GM19239 (cell line): ENCODE measurements around a stretch of chr6.

DNA sequence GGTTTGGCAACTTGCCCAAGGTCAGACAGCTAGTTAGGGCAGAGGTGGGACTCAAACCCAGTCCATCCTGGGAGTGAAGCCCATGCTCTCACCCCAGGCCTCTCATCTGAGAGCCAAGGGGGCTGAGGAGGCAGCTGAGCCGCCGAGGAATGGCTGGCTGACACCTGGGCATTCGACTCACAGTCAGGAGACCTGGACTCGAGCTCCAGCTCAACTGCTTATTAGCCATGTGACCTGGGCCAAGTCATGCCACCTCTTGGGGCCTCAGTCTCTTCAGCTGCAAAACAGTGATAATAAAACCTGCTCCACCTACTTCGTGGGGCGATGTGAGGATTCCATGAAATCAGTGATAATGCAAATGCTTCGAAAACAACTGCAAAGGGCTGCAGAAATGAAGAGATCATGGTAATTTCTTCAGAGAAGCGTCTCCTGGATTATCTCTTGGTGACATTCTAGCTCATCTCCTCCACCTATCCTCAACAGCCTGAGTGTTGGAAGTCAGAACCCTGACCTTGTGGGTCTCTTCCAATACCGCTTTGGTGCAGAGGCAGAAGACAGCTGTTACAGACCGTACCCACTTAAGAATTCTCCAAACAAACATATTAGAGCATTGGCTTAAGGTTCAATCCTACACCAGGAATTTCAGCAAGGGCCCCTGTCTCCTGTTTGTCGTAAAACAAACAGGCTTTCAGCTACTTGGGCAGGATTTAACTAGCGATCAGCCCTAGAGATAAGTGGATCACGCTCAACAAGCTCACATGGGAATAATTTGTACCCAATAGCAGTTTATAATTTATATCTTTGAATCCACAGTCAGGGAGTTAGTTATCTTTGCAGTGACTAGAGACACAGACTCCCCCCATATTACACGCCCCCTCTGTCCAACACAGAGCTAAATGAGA, 60.0 kb upstream of the PIM1 start:
- RRBS = no CpG with 5 or more reads among the region's 14 CpGs

- RRBS = no CpG with 5 or more reads among the region's 8 CpGs
Observed at GRCh38 chr6:37172332-37172805, 2.4 kb downstream of the PIM1 start.

DNA sequence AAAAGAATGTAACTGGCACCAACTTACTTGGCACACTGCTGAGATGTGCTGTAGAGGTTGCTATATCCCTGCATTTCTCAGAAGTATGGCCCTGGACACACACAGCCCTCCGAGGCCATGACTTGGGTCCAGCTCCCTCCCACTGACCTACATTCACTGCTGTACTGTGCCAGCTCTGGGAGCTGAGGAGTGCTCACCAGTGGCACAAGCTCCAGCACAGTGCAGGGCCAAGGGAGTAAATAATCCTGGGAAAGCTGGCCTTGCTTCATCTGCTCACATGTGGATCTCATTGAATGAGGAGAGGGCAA, 25.9 kb upstream of the TMEM217 start:
- RRBS = no CpG with 5 or more reads among the region's 1 CpG

DNA sequence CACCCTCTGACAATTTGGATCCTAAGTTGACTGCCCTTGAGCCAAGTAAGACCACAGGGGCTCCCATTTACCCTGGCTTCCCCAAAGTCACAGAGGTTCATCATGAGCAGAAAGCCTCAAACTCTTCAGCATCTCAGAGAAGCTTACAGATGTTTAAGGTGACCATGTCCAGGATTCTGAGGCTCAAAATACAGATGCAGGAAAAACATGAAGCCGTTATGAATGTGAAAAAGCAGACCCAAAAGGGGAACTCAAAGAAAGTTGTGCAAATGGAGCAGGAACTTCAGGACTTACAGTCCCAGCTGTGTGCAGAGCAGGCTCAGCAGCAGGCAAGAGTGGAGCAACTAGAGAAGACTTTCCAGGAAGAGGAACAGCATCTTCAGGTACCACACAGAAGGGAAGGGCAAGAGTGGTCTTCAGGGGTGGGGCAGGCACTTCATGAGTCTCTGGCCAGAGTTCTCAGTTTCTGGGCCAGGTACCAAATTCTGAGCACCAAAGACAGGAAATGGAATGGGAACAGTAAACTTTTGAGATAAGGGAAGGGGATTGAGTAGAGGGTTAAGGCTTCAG, 15.1 kb downstream of the RNF8 start:
- RRBS = no CpG with 5 or more reads among the region's 1 CpG

DNA sequence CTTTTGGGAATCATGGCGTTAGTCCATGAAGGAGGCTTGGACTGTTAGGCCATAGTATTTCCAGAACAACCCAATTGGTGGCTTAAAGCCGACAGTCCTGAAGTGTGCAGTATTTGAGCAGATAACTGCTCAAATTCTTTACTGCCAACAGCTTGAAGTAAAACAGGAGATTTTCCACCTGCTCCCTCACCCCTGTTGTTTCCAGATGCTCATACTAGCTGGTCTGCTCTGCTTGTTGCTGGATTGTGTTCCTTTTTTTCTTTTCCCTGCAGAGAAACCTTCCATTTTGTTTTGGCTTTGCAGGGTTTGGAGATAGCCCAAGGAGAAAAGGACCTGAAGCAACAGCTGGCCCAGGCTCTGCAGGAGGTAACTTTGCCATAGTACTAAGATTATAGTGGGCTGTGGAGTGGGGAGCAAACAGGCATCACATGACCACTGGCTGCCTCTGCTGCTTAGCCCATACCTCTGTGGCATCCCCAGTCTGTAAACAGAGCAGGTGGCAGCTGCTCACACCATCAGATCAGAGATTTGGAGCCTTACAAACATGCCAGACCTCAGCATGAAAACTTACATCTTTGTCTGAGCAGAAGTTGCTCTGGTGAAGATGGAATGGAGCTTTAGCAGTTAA, 17.5 kb downstream of the RNF8 start:
- RRBS = no CpG with 5 or more reads among the region's 2 CpGs

- RRBS = no CpG with 5 or more reads among the region's 4 CpGs
Observed at GRCh38 chr6:37435468-37435918, 2.5 kb downstream of the CMTR1 start.

- RRBS = no CpG with 5 or more reads among the region's 6 CpGs
Observed at GRCh38 chr6:37446195-37446565, 13.2 kb downstream of the CMTR1 start.

GRCh38 chr6:37515801-37516141, 16.1 kb upstream of the CCDC167 start:
- RRBS = no CpG with 5 or more reads among the region's 8 CpGs

- RRBS = 36% methylated on average over 2 of the region's 28 CpGs
Observed at GRCh38 chr6:37516142-37517216, 16.8 kb upstream of the CCDC167 start.

DNA sequence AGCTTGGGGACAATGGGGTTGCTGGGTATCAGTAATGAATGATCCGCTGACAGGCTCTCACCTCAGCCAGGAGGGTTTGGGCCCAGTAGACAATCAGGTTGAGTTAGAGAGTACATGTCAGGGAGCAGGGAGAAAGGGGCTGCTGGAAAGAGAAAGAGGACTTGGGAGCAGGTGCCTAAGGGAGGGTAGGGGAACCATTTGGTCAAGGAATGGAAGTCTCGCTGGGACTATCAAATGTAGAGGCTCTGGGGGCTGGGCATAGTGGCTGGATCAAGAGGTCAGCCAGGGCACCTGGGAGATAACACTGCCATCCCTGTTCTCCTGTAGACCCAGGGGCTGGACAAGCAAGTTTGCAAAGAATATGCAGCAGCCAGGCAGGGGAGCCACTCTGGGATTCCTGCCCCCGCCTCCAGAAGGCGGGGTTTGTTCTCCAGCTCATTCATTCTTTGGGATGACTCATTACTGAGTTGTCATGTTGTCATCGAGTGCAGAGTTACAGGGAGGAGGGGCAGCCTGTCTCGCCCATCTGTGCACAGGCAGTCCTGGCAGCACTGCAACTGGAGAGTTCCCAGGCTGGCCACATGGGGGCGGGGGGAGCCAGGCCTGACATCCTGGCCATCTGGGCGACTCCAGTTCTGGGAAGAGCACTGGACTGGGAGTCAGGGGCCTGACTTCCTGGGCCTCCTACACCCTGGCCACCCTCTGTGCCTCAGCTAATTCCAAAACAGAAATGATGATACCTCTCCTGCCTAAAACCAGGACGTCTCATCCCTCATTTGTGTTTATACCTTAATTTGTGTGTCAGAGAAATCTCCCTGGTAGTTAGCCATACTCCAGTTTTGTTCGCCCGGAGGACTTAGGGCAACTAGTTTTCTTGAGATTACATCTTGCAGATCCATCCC, 28.2 kb upstream of the ZFAND3 start:
- RRBS = no CpG with 5 or more reads among the region's 11 CpGs

DNA sequence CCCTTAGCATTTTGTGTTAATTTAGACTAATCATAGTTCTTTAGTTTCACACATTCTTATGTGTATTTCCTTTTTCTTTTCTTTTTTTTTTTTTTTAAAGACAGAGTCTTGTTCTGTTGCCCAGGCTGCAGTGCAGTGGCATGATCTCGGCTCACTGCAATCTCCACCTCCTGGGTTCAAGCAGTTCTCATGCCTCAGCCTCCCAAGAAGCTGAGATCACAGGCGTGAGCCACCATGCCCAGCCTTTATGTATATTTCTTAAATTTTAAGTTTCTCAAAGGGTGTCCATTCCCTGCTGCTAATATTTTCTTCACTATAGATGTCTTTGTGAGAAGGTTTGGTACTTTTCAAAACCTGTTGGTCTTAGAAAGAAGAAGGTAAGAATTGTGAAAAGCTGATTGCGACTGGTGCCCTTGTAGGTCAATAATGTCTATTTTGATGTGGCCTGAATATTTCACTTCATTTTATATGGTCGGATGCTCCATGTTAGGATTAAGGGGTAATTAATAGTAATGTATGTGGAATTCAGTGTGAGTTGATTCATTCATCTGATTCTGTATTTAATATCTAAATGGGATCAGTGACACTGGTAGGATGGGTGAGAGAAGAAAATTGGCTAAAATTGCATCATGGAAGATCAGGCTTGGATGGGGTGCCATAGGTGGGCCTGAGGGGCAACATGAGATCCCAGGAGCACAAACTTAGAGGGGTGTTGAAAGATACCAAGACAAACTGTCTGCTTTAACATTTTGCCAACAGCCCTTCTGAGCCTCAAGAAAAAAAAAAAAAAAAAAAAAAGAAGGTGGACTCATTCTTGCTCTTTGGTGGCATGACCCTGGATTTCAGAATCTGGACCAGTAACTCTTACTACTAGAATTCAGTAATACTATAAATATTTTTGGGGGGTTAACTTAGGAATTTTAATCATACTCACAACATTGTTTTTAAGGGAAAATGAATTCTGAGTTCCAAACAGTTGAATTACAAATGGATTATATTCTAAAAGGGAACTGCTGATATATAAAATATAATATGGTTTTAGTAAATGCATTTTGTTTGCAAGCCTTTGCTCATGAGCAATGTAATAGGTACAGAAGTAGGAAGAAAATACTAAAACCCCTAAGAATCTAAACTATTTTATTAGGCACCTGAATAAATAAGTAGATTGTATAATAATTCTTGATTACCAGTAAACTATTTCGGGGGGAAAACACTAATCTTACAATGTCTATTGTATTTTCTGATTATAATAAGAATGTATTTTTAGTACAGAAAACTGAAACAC, 33.6 kb downstream of the ZFAND3 start:
- RRBS = no CpG with 5 or more reads among the region's 5 CpGs

GRCh38 chr6:37960871-37961767, 141.6 kb downstream of the ZFAND3 start:
- RRBS = no CpG with 5 or more reads among the region's 5 CpGs

DNA sequence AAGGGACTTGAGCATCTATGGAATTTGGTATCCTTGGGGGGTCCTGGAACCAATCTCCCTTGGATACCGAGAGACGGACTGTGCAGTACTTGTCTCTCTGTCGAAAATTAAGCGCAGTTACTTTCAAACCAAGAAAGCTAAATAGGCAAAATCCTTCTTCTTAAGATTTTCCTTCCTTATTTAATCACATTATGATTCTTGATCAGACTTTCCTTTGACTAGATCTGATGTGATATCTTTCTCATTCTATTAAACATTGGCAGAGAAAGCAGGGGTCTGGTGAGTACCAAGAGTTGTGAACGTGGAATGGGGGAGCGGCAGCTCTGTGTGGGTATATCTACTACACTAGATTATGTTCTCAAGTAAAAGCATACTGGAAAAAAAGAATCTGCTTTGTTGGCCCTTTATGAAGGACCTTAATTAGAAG, 292.4 kb downstream of the ZFAND3 start:
- RRBS = no CpG with 5 or more reads among the region's 6 CpGs

DNA sequence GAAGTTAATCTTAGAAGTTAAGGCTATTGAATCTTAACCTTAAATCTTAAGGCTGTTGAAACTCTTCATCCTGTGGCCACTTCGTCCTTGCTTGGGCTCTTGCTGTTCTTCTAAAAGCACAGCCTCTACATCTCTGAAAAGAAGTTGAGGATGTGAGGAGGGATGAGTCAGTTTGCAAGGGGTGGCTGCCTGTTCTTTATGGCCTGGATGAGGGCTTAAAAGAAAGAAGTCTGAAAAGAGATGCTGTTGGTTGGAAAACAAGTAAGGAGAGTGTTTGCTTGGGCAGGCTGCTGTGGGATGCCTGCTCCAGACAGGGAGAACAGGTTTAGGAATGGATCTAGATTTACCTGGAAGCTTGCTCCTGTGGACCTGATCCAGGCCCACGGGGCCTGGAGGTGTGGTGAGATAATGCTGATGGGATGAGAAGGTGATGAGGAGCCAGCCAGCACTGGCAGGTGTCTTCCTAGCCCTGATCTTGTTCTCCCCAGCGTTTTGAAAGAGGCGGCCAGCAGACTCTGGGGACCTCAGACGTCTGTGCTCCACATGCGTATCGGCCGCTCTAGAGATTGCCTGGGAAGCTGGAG, 331.1 kb downstream of the ZFAND3 start:
- RRBS = no CpG with 5 or more reads among the region's 8 CpGs

- RRBS = no CpG with 5 or more reads among the region's 5 CpGs
Observed at GRCh38 chr6:38212462-38212898, 393.0 kb downstream of the ZFAND3 start.

- RRBS = no CpG with 5 or more reads among the region's 11 CpGs
Observed at GRCh38 chr6:39140506-39141443, 25.8 kb upstream of the SAYSD1 start.

DNA sequence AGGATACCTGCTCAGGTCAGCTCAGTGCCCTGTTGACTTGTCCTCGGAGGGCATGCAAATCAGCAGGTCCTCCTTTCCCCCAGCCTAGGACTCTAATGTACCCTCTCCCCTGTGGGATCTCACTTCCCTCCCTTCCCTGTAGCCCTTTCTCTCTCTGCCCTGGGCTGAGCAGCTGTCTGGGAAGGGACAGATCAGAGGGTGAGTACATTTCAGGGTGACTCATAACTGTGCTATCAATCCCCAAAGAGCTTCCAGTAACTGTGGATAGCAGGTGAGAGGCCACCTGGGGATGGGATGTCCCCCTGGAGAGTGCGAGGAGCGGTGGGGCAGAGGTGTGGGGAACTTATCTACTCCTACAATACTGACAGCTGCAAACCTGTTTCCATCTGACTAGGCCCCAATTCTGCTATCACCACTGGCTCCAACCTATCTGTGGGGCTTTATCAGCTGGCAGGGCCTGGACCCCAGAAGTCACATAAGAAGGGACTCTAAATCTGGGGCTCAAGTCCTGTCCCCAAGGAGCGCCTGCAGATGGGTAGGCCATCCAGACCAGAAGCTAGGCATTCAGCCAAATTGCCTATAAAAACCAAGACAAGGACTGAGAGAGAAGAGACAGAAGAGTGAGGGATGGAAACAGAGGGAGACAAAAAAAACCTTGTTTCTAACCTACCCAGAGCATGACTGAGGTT, 32.6 kb downstream of the KCNK5 start:
- RRBS = no CpG with 5 or more reads among the region's 4 CpGs

DNA sequence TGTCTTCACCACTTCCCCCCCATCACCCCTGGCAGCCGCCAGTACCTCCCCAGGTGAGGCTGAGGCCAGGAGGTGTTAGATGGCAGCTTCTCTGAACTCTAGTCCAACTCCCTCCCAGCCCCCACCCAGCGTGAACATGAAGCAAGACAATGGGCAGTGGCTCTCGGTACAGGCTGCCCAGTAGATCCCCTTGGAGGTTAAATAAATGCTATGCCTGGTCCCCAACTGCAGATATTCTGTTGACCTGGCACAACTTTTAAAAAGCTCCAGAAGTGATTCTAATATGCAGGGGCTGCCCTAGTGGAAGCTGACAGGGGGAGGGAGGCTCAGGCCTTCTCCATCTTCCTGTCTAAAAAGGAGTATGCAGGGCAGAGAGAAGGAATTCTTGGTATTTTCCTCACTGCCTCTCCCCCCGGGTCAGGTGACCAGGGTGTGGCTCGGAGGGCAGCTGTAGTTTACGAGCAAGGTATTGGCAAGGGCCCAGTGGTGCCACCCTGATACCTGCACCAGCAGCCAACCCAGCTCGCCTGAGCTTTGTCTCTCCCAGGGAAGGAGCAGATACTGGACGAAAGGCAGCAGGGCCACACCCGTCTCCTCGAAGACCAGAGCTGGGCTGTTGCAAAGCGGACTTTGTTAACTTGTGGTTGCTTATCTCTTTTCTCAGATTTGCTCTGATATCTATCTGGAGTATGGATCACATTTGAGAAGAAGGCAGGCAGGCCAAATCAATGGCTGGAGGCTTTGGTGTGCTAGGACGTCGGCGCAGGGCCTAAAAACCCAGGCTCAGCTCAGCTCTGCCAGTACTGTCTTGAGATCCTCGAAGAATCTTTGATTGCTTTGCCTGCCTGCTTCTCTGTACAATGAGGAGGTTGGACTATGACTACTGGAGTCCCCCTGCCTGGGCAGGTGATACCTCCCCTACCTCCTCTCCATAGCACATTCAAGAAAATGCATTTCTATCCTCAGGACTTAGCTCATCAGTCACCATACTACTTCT, 25.5 kb downstream of the KCNK5 start:
- RRBS = no CpG with 5 or more reads among the region's 15 CpGs

- RRBS = no CpG with 5 or more reads among the region's 10 CpGs
Observed at GRCh38 chr6:39204586-39205330, 24.5 kb downstream of the KCNK5 start.

- RRBS = no CpG with 5 or more reads among the region's 5 CpGs
Observed at GRCh38 chr6:39207659-39208463, 21.4 kb downstream of the KCNK5 start.